ENCODE results near the gene HNMT.

DNA sequence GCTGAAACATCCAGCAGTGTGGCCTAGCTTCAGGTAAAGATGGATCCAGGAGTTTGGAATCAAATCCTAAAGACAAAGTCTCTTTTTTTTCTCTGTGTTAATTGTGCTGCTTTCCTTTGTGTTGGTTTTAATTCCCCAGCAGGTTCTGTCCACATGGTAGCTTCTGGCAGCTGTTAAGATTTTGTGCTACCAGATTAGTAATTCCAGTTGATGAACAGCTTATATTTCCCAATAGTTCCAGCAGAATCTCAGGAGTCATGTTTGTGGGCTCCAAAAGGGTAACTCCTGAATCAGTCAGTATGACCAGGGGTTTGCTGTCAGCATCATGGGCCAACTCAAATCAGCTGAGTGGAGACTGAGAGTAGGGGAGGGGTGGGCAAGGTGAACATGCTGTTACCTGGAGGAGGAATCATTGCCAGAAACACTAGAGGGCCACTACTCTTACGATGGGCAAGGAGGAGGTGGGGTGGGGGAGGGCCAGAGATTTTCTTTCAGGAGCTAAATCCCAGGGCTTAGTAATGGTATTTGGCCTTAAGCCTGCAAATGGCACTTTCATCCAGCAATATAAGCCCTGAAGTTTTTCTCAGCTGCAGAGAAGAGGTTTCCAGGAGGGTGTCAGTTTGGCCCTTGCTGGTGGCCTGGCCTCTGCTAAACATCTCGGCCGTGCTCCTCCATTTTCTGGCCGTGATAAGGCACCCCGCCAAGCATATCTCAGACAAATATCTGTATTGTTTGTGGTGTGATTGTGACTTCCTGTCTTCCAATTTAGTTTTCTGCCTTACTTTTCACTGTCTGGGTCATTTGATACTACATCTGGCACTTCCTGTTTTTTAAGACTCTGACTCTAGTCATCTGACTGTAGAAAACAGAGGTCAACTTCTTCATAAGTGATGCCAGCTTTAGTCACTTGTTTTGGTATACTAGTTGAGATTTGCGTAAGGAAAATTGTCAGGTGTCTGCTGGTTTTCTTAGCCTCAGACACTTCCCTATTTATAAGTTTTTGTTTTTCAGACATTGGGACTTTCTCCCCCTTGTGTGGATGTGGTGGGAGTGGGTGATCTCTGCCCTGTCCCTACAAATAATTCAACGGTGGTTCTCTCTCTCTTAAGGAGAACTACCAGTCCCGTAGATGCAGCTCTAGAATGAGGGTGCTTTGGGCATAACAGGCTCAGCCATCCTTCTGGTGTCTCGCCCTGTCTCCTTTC, 120.6 kb upstream of the CXCR4 start:
- RRBS, result no CpG with 5 or more reads among the region's 9 CpGs

GRCh38 chr2:136253380-136254114, 135.6 kb upstream of the CXCR4 start:
- RRBS, result no CpG with 5 or more reads among the region's 6 CpGs

GRCh38 chr2:136389674-136390466, 271.9 kb upstream of the CXCR4 start:
- RRBS, result no CpG with 5 or more reads among the region's 10 CpGs

- RRBS, result no CpG with 5 or more reads among the region's 21 CpGs
Measured at GRCh38 chr2:137963828-137964965, at the start of gene HNMT. HNMT (plus strand) TSS chr2:137964473.

GRCh38 chr2:138440772-138441366, 60.7 kb upstream of the SPOPL start:
- RRBS, result no CpG with 5 or more reads among the region's 1 CpG

DNA sequence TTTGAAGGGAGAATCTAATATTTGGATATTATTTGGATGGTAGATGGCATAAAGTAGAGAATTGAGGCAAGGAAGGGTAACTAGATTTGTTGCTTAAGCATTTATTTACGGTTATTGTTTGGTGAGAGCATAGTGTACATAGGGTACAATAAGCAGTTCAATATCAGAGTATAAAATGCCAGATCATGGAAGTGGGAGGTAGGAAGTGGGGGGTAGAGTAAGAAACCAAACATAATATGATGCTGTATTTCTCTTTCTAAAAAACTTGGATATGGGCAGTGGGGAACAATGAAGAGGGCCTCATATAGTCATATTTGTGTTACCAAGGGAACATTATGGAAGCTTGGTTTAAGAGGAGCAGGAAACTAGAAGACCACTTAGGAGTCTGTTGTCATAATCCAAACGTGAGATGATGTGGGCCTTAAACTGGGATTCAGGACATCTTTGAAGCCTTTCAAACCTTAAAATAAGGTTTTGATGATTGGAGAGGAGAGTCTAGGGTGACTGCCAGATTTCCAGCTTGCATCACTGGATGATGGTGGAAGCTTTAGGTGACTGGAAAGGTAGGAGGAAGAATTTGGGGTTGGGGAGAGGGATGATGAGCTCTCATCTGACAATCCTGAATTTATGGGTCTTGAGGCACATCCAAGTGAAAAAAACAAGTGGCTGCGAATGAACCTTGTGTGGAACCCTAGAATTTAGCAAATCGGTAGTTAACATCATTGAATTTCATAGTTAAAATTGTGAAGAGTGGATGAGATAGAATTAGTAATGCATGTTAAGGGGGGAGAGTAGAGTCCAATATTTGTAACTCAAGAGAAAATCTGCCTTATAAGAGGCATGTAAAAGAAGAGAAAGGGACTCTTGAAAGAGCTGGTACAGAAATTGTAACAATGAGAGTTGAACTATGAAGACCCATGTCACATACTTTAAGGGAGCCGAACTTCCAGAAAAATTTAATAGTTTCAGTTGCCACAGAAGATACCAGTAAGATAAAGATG, 66.5 kb downstream of the SPOPL start:
- RRBS, result no CpG with 5 or more reads among the region's 5 CpGs

- RRBS, result no CpG with 5 or more reads among the region's 2 CpGs
Measured at GRCh38 chr2:141150931-141151337, 979.9 kb downstream of the LRP1B start.

- RRBS, result no CpG with 5 or more reads among the region's 12 CpGs
Measured at GRCh38 chr2:142868127-142868760, 9.2 kb upstream of the KYNU start.

- RRBS, result no CpG with 5 or more reads among the region's 1 CpG
Measured at GRCh38 chr2:143070820-143071200, 58.4 kb upstream of the ARHGAP15 start.

DNA sequence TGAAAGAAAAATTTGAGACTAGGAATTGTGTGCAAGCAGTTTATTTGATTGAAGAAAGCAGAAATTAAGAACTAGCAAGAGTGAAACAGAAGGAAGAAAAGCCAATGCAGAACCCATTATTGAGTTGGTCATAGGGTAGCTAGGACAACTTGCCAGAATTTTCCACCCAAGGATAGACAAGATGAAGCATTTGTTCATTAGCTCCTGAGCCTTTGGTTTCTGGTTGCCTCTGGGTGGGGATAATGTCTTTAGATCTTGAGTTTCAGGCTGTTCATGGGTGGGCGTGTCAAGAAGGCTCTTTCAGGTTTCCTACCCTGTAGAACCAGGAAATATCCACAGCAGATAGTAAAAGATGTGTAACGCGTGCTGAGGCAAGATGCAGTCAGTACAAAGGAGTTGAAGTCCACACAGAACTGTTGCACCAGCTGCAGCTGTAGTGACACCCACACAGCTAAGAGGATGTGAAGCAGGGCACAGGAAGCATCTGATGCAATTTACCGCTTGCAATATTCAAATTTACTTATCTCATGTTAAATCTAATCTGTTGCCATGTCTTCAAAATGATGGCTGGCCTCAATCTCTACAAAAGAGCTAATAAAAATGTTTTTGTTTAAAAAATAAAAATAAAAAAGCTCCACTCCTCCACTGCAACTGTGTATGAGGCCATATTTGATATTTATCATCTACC, 132.7 kb downstream of the ARHGAP15 start:
- RRBS, result no CpG with 5 or more reads among the region's 4 CpGs

GRCh38 chr2:143434635-143435794, 305.8 kb downstream of the ARHGAP15 start:
- RRBS, result no CpG with 5 or more reads among the region's 10 CpGs

DNA sequence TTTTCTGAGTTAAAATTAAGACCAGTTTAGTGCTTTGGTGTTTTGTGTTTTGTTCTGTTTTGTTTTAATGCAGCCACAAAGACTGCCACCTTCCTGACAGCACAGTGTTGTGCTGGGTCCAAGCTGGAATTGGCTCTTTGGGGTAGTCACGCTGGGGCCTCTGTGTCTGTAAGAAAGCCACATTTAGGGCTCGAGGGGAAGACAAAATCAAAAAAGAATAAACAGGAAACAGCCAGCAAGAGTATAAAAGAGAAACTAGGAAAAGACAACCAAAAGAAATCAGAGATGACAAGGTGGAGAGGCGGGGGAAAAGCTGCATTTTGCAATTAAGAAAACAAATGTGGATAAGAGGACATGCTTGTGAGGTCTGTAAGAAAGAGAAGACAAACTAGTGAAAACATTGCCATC, 396.4 kb downstream of the ARHGAP15 start:
- RRBS, result no CpG with 5 or more reads among the region's 3 CpGs

GRCh38 chr2:143607441-143608420, 478.5 kb downstream of the ARHGAP15 start:
- RRBS, result no CpG with 5 or more reads among the region's 8 CpGs

DNA sequence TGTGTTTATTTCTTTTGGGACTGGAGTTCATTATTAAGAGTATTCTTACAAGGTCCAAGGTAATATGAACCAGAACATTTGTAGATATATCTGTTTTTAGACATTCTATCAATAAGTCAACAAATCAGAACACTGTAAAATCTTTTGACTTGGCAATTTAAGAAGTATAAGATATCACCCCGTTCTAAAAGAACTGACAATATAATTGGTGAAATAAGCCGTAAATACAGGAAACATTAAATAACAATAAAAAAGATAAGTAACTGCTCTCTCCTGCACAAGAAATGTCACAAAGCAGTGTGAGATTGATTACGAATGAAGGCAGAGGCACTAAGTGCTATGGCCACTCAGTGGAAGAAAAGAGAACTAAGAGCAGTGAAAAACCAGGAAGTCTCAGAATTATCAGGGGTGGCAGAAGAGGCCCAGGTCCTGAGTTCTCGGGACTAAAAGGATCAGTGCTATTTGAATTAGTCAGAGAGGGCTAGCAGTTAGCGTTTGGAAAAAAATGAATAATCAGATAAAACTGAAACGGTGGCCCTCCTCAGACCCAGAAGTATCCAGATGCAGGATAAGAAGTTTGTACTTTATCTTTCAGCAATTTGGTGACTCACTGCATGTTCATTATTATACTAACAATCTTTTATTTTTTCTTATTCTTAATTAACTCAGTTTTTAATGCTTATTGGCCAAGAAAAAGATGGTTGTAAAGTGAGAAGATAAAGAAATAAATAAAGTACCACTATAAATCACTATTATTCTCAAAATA, 179.5 kb downstream of the GTDC1 start:
- RRBS, result no CpG with 5 or more reads among the region's 6 CpGs

- RRBS, result no CpG with 5 or more reads among the region's 2 CpGs
Measured at GRCh38 chr2:144237808-144238266, 94.5 kb downstream of the GTDC1 start.

DNA sequence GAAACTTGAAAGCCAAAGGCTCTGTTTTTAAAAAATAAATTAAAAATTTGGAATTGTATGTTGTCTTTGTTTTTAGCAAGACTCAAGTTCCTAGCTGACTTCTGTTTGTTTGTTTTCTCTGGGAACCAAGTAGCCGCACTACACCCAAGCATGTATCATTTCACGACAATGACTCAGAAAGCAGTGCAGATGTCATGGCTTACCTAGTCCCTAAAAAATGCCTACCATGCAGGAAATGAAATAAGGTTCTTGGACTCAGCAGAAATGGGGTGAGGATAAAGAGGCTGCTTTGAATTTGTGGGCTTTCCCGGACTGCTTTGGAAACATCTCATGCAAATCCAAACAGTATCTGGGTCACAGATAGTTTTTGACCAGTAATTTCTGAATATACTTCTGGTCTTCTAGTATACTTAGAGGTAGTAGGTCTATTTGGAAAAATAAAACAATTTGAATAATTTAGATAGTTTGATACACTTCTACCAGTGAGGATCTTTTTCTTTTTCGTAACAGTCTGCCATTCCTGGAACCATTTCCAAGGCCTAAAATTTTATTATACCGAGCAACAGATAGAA, 25.7 kb upstream of the GTDC1 start:
- RRBS, result no CpG with 5 or more reads among the region's 5 CpGs

- RRBS, result no CpG with 5 or more reads among the region's 7 CpGs
Measured at GRCh38 chr2:144424346-144425566, 92.4 kb upstream of the GTDC1 start.

- RRBS, result no CpG with 5 or more reads among the region's 2 CpGs
Measured at GRCh38 chr2:144483186-144483570, 36.7 kb downstream of the ZEB2 start.

Data from aortic smooth muscle cell (primary cell).